ENCODE measurements around a stretch of chr10.

DNA sequence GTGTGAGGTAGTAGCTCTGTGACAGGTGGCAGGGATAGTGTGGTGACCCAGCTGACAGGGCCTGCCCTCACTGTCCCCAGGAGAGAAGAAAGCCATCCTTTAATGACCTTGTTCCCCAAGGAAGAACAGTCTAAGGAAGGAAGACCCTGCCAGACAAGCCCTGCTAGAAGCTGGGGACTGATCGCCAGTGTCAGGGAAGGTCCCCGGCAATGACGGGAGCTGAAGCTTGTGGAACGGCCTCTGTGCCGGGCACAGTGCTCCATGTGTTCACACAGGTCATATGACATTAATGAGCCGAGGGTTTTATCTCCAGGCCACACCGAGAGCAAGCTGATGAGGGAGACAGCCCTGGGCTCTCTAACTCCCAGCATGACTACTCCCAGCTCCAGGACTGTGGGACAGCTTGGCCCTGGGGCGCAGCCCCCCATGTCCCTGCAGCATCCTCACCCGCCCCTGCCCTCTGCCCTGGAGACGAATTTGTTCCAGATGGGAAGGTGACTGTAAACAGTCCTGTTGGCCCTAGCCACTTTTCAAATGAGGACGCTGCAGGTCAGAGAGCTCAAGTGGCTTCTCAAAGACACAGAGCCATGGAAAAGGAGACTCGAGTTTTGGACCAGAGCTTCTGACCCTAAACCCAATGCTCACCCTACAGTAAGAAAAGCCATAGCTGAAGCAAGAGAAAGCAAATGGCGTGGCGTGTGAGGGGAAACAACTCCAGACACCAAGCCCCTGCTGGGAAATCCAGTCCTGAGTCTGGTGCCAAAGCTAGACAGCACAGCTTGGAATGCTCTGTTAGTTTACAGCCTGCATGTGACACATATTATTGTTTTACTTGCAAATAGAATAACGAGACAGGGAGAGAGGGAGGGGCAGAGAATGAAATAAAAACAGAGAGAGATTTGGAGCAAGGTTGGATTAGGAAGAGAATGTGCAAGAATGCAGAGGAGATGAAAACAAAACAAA, 69.3 kb upstream of the LRRC18 start:
- PRO-cap, 2 experiments: no peak in any of the 2 experiments

DNA sequence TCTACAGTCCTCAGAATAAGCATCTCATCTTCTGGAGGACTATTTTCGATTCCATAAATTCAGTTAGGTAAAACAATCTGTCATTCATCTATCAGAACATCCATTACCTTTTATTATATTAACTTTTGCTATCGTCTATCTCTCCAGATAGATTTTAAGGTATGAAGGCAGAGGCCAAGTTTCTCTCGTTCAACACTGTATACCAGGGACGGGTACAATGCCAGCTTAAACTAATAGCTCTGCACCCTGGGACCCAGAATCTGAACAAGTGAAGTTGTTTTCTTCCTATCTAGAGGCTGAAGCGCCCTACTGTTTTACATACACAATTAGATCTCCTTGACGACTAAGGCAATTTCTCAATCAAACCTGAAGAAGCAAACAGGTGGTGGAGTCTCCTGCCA, 946 bp downstream of the PARG start:
- PRO-cap, 2 experiments: peak in 1 of 2 experiments; most common minus-strand start position 270 of the sequence (in 1)

DNA sequence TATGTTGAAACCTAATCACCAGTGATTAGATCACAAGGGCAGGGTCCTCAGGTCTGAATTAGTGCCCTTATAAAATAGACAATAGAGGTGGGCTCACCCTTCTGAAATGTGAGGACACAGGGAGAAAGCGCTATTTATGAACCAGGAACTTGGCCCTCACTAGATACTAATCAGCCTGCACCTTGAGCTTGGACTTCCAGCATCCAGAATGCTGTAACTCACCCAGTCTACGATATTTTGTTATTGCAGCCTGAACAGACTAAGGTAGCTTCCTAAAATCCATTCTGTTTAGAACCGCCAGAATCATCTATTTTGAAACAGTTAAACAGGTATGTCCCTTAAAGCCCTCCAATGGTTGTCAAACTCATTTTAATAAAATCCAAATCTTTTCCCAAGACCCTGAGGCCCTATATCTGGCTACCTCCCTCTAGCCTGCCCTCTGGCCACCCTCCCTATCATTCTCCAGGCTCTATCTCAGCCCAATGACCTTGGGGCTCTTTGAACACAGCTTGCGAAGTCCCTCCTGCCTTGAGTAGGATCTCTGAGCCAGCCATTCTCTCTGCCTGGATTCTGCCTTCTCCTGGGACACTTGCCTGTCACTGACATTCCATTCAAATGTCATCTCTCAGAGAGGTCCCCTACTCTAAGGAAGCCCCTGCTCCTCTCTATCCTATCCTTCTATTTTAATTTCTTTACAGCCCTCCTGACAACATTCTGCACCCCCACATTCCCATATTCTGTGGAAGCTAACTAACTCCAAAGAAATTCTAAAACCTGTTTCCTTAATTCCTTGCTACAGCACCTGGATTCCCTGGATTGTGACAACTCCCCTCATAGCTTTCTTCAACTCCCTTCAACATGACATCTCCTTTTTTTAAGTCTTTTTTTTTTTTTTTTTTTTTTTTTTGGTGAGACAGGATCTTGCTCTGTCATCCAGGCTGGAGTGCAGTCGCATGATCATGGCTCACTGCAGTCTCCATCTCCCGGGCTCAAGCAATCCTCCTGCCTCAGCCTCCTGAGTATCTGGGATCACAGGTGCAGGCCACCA, 80.7 kb upstream of the ASAH2 start:
- PRO-cap, 2 experiments: no peak in any of the 2 experiments

GRCh38 chr10:50392406-50392912, 141.1 kb upstream of the ASAH2 start:
- PRO-cap, 2 experiments: no peak in any of the 2 experiments

- PRO-cap, 2 experiments: no peak in any of the 2 experiments
These were observed 50.9 kb downstream of the SGMS1 start for GRCh38 chr10:50572759-50573285.

DNA sequence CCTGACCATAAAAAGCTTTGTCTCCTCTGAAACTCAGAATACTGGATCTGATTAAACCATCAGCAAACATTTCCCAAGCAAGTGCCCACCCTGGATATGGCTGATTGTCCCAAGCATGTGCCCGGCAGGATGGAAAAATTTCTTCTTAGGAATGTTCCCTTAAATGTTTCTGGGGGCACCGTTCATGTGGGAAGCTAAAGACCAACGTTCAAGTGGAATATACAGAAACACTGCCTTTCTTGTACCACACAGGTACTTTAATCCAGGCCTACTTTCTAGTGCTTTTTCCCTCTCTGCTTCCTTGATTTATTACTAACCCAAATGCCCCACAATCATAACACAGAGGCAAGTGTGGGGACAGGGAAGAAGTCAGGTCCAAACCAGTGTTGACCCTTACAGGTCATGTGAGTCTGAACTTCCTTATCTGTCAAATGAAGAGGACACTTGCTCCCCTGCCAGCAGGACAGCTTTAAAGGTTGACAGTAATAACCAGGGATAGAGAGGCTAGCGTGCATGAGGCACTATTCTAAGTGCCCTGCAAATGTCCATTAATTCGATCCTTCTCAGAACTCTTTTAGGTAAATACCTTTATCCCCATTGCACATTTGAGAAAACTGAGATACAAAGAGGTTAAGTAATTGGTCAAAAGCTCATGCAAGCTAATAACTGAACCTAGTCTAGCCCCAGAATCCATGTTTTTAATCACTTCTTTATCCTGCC, 41.1 kb downstream of the SGMS1 start:
- PRO-cap, 2 experiments: no peak in any of the 2 experiments

DNA sequence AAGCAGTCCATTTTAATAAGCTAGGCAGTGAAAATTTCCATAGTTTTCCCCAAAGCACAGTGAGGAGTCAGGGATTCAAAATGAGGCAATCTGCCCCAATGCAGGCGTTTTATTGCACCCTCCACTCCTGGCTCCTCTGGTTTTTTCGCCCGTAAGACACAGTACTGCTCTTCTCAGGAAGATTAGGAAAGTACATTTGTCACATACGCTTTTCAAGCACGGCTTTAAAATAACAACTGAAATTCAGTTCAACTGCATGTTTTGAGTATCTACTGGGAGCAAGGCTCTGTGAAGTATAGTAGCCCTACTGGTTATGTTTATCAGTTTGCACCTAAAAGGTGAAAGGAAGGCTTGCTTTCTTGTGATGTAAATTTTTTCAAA, 1.9 kb upstream of the SGMS1 start:
- PRO-cap, 2 experiments: peak in 1 of 2 experiments; most common plus-strand start position 55 of the sequence (in 1)

DNA sequence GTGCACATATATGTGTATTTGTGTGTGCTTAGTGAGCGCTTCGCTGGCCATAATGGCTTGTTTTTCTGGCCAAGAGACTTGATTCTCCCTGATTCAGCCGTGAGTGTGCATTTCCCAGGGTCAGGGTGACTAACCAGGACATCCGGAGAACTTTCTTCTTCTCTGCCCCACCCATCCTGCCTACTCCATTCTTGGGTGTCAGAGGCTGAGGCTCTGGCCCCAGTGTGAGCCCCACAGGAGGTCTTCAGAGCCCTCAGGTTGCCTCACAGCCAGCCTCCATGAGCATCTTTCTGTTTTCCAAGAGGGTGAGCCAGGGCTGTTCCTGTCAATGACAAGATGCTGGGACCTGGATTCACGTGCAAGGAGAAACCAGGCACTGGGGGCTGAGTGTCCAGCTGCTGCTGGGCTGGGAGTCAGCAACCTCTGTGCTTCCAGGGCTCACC, 37.8 kb upstream of the ASAH2B start:
- PRO-cap, 2 experiments: no peak in any of the 2 experiments

DNA sequence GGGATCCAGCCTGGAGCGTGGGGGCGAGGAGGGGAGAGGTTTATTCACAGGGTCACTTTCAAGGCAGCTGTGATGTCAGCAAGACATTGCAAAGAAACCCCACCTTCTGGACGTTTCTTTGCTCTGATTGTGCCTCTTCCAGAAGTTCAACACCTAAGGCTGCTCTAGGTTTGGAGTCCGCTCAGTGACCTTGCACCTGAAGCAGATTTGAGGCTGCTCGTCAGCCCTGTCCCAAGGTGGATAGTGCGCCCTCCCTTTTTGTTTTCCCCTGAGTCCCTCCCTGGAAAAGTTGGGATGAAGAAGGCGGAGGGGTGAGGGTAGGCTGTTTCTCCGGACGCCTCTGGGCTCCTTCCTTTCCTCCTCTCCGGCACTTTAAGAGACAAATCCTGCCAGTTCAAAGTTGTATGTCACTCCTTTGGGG, 82.0 kb upstream of the PRKG1 start:
- PRO-cap, 2 experiments: no peak in any of the 2 experiments

- PRO-cap, 2 experiments: no peak in any of the 2 experiments
These were observed 182.1 kb downstream of the PRKG1 start for GRCh38 chr10:51256356-51256864.

DNA sequence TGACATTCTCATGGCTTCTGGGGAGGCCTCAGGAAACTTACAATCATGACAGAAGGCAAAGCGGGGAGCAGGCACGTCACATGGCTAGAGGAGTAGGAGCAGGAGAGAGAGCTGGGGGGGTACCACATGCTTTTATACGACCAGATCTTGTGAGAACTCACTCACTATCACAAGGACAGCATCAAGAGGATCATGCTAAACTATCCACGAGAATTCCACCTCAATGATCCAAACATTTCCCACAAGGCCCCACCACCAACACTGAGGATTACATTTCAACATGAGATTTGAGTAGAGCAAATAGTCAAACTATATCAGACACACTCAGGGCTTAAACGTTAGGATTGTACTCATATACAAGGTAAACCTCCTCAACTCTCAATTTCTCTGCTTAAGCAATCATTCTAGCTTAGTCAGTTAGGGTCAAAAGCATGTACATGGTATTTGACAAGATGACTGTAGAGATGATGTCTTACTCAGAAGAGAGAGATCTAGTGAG, 269.9 kb downstream of the PRKG1 start:
- PRO-cap, 2 experiments: no peak in any of the 2 experiments

DNA sequence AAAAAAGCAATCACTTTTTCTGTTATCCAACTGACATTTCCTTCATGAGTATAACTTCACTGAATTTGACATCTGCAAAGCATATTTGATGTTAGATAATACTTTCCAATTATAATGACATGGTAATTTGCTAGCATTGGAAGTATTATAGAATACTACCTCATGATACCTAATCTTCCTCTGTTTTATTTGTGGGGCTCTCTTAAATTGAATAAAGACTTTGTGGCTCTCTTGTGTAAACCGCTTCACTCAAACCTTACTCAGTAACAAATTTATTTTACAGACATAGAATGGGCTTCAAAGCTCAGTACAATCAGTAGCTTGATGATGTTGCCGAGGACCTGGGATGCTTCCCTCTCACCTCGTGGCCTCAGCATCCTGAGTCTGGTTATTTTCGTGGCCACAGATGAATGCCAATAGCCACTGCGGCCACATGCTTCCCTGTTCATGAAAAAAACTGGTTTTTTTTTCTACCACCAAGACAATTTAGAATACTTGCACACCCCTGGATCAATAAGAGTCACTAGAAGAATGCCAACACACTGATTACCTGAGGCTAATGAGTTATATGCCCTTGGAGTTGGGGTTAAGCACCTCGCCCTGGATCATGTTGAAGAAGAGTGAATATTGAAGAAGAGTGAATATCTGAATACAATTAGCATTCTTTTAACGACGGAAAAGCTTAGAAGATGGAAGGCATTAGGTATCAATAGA, 272.5 kb downstream of the PRKG1 start:
- PRO-cap, 2 experiments: no peak in any of the 2 experiments

DNA sequence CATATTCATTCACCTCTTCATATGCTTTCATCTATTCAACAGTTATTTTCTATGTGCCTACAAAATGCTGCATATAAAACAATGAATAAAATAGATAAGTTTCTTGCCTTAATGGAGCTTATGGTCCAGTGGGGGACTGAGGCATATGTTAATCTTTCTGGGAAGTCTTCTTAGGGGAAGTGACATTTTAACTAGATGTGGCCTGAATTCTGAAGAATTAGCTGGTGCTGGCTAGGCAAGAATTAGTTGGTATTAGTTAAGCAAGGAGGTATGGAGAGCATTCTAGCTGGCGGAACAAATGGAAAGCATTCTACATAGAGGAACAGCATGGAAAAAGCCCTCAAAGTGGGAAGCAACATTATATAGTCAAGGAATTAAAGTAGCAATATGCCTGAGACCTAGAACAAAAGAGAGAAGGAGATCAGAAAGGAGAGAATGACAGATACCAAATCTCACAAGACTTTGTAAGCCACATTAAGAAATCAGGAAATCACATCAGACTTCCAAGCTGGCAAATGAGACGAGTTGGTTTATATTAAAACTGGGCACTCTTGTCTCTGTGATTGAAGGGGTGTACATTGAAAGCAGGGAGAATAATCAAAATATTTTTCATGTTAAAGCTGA, 145.9 kb upstream of the DKK1 start:
- PRO-cap, 2 experiments: no peak in any of the 2 experiments

GRCh38 chr10:52313707-52314188, 333 bp upstream of the DKK1 start:
- PRO-cap, 2 experiments: no peak in any of the 2 experiments

GRCh38 chr10:52314772-52315491, 851 bp downstream of the DKK1 start:
- PRO-cap, 2 experiments: no peak in any of the 2 experiments

DNA sequence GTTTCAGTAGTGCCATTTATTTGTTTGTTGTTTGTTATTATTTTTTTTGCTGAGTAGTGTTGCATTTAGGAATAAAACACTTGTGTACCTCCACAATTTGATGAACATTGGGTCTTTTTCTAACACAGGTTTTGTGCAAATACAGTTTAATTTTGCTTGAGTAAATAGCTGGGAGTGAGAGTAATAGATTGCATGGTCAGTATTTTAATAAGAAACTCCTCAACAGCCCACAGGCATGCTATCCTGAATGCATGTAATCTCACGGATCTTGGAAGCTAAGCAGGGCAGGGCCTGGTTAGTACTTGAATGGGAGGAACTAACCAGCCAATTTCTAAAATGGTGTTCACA, 685.4 kb upstream of the MBL2 start:
- PRO-cap, 2 experiments: no peak in any of the 2 experiments

DNA sequence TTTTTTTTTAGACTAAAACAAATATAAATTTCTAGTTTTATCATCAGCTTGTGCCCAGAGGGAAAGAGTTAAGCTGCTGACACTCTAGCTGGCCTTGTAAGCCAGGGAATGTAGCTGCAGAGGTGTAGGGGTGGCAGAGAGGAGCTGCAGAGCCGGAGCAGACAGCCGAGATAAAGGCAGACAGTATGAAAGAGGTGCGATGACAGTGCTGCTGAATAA, 653.7 kb upstream of the ZWINT start:
- PRO-cap, 2 experiments: no peak in any of the 2 experiments

- PRO-cap, 2 experiments: no peak in any of the 2 experiments
These were observed 931.3 kb downstream of the IPMK start for GRCh38 chr10:57336477-57336767.

DNA sequence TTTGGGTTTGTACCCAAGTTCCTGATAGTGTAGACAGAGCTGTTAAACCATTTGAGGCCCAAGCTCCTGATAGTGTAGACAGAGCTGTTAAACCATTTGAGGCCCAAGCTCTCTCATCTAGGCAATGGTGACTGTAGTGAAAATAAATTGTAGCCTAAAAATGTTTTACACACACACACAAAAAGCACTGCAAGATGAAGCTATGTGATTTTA, 84.1 kb downstream of the IPMK start:
- PRO-cap, 2 experiments: no peak in any of the 2 experiments

DNA sequence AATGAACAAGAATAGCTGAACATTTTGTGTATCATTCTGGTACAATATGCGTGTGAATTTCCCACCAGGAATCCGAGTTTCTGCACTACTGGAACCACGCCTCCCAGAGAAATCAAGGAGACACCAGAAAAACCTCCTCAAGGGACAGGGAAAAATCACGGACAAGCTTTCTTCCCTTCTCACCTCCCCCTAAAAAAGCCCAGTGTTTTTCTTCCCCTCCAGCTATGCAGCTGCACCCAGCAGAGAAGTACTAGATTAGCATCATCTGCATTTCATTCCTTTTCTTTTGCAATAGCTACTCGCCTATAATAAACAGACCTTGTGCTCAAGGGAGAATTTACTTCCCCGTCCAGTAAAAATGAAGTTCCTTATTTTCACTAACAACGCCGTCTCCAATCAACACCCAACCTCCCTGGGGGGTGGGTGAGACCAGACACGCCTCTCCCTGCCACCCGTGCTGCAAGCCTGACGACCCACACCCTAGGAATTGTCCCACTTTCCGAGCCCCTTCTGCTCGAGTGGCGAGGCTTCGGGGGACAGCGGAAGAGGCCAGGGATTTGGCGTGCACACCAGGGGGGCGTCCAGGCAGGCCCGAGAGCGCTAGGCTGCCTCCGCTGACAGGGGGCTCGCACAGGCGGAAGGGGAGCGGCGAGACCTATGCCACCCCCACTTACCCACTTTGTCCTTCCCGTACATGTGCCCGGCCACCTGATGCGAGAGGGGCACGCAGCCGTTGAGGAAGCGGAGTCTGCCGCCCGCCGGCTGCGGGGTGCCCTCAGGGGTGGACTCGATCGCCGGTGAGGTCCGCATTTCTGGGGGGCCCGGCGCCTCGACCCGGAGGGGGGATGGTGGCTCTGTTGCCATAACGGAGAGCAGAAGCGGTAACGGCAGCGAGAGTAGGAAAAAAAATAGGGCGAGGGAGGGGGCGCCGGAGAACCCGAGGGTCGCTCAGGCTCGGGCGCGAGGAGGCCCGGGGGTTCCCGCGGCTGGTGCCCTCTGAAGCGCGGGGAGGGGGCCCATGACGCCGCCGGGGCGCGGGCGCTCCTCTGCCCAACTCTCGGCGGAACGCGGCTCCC, 608 bp downstream of the IPMK start:
- PRO-cap, 2 experiments: peak in 2 of 2 experiments; most common plus-strand start position 446 of the sequence (in 1); most common minus-strand start position 257 of the sequence (in 2)

All from cytotoxic T cell (primary cell).